Keratinocyte (primary cell): ENCODE measurements around the genes S100A10 and LCE3A.

DNA sequence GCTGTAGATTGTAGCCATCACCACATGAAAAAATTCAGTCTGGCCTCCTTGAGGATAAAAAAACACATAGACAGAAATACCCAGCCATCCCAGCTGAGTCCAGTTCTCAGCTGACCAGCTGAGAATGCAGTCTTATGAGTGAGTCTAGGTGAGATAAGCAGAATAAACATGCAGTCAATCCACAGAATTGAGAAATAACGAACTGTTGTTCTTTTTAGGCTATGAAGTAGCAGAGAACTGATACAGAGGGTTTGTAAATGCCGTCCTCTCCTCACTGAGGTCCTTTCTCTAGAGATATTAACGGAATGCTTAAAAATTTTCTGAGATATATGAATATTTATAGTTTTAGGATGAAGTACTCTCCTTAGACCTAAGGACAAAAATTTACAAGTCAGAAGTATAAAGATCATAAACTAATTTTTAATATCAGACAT lies 24.1 kb downstream of the ARNT start:
CAGE:
- cytosol, long polyA minus RNA, result no peak
- cytosol, long polyA plus RNA, result no peak
- long polyA plus RNA, result no peak
- nucleus, long polyA minus RNA, result no peak
- nucleus, long polyA plus RNA, result no peak

CAGE:
- cytosol, long polyA minus RNA, result no peak
- cytosol, long polyA plus RNA, result no peak
- long polyA plus RNA, result no peak
- nucleus, long polyA minus RNA, result no peak
- nucleus, long polyA plus RNA, result no peak
Measured at GRCh38 chr1:150972901-150973456, 1.7 kb downstream of the CERS2 start.

CAGE:
- cytosol, long polyA minus RNA, result no peak
- cytosol, long polyA plus RNA, result no peak
- long polyA plus RNA, result no peak
- nucleus, long polyA minus RNA, result no peak
- nucleus, long polyA plus RNA, result no peak
Measured at GRCh38 chr1:151142800-151143544, 3.5 kb downstream of the SEMA6C start.

GRCh38 chr1:151290575-151291109 lies 8.5 kb downstream of the ZNF687 start:
CAGE:
- cytosol, long polyA minus RNA, result no peak
- cytosol, long polyA plus RNA, result no peak
- long polyA plus RNA, result no peak
- nucleus, long polyA minus RNA, result no peak
- nucleus, long polyA plus RNA, result no peak

CAGE:
- cytosol, long polyA minus RNA, result no peak
- cytosol, long polyA plus RNA, result no peak
- long polyA plus RNA, result no peak
- nucleus, long polyA minus RNA, result no peak
- nucleus, long polyA plus RNA, result no peak
Measured at GRCh38 chr1:151291110-151292131, 9.3 kb downstream of the ZNF687 start.

CAGE:
- cytosol, long polyA minus RNA, result no peak
- cytosol, long polyA plus RNA, result no peak
- long polyA plus RNA, result no peak
- nucleus, long polyA minus RNA, result no peak
- nucleus, long polyA plus RNA, result no peak
Measured at GRCh38 chr1:151327933-151328434, 768 bp upstream of the PI4KB start.

GRCh38 chr1:151344231-151344637 lies 2.8 kb downstream of the RFX5 start:
CAGE:
- cytosol, long polyA minus RNA, result no peak
- cytosol, long polyA plus RNA, result no peak
- long polyA plus RNA, result no peak
- nucleus, long polyA minus RNA, result no peak
- nucleus, long polyA plus RNA, result no peak

DNA sequence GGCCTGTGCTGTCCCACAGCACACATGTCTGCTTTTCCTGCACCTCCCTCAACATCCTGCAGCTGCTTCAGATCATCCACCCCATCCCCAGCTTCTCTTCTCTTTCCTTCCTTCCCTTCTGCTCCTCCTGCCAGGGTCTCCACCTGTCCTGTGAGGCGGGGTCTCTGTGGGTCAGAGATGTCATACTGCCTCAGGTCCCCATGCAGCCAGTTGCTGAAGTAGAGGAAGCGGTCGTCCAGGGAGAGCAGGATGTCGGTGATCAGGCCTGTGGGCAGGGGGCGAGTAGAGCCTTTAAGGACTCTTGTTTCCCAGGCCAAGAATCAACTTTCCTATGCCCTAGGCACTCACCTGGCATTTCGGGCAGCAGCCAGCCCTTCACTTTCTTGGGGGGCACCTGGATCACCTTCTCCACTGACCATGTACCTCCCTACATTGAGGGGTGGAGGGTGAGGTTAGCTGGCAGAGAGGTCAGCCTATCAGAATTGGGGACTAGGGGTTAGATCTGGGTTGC lies 7.0 kb downstream of the SELENBP1 start:
CAGE:
- cytosol, long polyA minus RNA, result no peak
- cytosol, long polyA plus RNA, result no peak
- long polyA plus RNA, result no peak
- nucleus, long polyA minus RNA, result no peak
- nucleus, long polyA plus RNA, result no peak

DNA sequence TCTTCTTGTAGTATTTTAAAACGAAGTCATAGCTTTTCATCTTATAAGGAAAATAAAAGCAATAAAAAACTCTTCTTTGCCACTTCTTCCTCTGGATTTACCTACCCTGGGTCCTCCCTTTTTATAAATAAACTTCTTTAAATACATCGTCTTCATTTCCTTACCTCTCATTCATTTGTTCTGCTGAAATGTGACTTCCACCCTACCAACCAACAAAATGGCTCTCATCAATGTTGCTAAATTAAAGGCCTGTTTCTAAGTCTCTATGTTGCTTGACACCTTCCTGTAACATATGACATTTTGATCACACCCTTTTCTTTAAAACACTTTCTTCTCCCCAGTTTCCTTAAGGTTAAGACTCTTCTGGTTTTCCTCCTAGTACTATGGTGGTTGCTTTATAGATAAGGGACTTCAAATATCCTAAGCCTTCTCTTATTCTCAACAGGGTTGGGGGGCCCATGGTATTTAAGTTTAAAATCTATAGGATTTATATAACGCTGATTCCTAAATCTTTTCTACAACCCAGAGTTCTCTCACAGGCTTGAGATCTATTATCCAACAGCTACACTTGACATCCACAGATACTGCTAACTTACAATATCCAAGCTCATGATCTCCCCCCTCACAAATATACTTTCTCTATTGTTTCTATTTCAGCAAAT lies 10.9 kb downstream of the PSMB4 start:
CAGE:
- cytosol, long polyA minus RNA, result no peak
- cytosol, long polyA plus RNA, result no peak
- long polyA plus RNA, result no peak
- nucleus, long polyA minus RNA, result no peak
- nucleus, long polyA plus RNA, result start-site peak on the minus strand centred at position 617 of the sequence, 1,099 bp wide, 11 and 29 reads in 2 replicates

DNA sequence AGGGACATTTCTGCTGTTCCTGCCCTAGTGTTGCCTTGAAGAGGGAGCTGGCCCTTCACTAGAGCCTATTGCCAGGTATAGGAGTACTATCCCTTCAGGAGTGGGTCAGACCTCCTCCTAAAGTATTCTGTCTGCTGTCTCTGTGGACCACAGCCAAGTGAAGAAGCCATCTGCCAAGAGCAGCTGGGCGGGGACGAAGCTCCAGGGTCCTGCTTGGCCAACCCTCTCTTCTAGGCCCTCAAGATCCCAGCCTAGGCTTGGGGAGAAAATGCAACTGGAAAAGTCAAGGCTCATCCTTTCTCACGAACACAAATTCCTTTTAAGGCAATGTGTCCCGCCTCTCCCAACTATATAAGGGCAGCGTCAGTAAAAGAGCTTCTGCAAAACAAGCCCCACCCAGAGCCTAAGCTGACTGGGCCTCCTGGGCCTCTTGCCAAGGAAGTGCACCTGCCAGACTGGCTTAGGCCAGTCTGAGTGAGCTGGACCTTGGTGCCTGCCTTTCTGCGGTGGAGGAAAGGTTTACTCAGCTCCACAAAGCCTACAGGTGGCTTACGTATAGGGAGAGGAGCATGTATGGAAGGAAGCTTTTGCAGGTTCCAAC lies 631 bp upstream of the TUFT1 start:
CAGE:
- cytosol, long polyA minus RNA, result no peak
- cytosol, long polyA plus RNA, result no peak
- long polyA plus RNA, result no peak
- nucleus, long polyA minus RNA, result no peak
- nucleus, long polyA plus RNA, result no peak

DNA sequence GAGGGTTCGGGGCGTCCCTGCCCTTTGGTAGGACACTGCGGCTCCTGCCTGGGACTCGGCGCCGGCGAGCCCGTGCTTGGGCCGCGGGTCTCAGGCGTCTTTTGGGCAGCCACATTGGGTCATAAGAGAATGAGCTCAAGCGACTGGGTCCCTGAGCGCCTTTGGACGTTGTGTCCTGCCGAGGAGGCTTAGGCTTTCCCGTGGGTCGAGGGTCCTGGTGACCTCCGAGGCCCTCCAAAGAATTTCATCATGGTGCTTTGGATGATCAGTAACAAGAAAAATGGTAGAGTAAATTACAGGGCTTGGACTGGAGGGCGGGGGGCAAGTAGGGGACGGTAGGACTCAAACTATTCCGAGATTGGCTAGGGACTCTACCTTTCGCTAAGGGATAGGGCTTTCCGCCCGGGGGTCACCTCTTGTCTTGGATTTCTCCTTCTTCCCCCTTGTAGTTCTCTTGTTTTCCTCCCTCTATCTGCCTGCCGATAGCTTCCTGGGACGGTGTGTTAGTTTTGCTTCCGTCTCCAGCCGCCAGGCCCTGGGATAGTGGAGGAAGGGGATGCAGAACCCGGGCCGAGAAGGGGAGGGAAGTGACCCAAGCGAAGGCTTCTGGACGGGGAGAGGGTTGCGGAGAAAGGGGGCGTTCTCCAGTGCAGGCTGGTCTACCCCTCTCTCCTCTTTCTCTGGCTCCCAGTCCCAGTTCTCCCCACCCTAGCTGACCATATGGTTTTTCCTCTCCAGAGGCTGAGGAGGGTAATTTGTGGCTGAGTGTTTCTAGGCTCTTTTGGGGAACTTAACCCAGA lies 718 bp downstream of the TUFT1 start:
CAGE:
- cytosol, long polyA minus RNA, result no peak
- cytosol, long polyA plus RNA, result no peak
- long polyA plus RNA, result no peak
- nucleus, long polyA minus RNA, result no peak
- nucleus, long polyA plus RNA, result no peak

DNA sequence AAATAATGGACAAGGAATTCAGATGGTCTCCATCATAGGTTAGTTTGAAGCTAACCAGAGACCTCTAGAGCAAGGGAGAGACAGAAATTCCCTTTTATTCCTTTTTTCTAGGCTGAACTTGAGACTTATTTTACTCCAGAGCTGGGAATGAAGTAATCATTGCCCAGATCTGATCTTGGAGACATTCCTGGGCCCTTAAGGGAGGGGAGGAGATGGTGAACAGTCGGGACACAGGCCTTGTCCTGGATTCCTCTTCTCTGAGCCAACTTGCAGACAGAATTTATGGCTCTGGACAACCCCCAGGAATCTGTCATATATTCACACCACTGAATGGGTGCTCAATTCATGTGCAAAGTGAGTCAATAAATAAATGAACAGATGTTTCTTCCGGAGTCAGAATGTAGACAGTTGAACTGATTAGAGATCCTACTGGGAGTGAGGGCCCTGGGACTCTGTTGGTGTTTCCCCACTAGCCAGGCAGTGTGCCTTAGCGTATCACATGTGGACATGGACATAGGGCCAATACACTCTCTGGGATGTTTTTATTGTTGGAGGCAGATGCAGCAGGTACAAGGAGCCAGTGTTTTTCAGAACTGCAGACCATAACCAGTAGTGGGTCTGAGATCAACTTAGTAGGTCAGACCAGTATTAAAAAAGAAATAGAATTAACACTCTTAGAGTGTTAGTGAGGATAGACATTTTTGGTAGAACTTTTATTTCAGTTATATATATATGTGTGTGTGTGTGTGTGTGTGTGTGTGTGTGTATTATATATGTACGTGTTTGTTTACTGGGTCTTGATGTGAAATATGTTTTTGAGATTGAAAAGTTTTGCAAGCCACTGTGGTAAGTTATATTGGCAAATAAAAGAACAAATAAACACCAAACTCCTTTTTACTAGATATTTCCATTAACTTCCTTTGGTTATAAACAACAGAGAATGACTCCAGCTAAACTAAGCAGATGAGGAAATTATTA lies 2.8 kb downstream of the TUFT1 start:
CAGE:
- cytosol, long polyA minus RNA, result no peak
- cytosol, long polyA plus RNA, result no peak
- long polyA plus RNA, result no peak
- nucleus, long polyA minus RNA, result start-site peak on the minus strand centred at position 709 of the sequence, 18 bp wide, 6 reads
- nucleus, long polyA plus RNA, result no peak

DNA sequence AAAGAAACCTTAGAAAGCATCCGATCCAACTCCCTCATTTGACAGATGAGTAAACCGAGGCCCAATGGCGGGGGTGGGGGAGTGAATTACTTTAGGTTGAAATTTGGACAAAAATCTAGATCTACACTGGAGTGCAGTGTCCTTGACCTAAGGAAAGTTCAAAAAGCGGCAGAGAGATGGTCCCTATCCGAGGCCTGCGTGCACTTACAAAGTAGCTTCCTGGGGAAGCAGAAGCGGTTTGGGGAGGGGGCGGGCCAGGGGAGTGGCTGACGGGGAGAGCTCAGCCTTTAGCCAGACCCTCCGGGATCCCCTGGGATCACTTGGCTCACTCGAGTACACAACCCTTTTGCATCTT lies 18.3 kb upstream of the SNX27 start:
CAGE:
- cytosol, long polyA minus RNA, result no peak
- cytosol, long polyA plus RNA, result no peak
- long polyA plus RNA, result no peak
- nucleus, long polyA minus RNA, result no peak
- nucleus, long polyA plus RNA, result no peak

GRCh38 chr1:151620248-151620780 lies 8.5 kb downstream of the SNX27 start:
CAGE:
- cytosol, long polyA minus RNA, result no peak
- cytosol, long polyA plus RNA, result no peak
- long polyA plus RNA, result no peak
- nucleus, long polyA minus RNA, result no peak
- nucleus, long polyA plus RNA, result no peak

CAGE:
- cytosol, long polyA minus RNA, result no peak
- cytosol, long polyA plus RNA, result no peak
- long polyA plus RNA, result no peak
- nucleus, long polyA minus RNA, result no peak
- nucleus, long polyA plus RNA, result no peak
Measured at GRCh38 chr1:151762140-151762641, 1.1 kb downstream of the MRPL9 start.

CAGE:
- cytosol, long polyA minus RNA, result no peak
- cytosol, long polyA plus RNA, result no peak
- long polyA plus RNA, result no peak
- nucleus, long polyA minus RNA, result no peak
- nucleus, long polyA plus RNA, result no peak
Measured at GRCh38 chr1:151992931-151993583, 602 bp downstream of the S100A10 start.

DNA sequence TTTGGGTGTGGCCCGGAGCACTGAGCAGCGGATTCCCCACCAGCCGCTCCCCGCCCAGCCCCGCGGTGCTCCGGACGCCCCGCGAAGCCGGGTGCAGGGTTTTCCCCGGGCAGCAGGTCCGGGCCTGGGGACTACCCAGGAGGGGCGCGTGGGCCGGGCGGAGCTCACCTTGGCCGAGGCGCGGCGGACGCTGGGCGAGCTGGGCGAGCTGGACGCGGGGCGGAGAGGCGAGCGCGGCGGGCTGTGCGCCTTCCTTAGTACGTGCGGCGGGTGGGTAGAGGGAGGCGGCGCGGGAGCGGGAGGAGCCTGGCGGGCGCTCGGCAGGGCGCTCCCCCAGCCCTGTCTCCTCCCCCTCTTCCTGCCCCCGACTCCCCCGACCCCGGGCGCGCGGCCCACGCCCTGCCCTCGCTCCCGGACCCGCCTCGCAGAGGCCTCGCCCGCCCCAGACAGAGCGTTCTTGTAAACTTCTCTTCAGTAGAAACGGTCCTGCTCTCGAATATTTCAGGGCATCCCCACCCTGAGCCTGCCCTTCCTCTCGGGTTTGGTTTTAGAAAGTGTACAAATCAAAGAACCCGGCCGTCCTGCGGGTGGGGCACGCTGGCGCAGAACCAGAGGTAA lies at the start of gene S100A10:
S100A10 (minus strand) TSS at position 276 of the 618 bp plus-strand sequence.
CAGE:
- cytosol, long polyA minus RNA, result start-site peak on the minus strand centred at position 257 of the sequence, 59 bp wide, 2,334 reads
- cytosol, long polyA plus RNA, result start-site peak on the minus strand centred at position 281 of the sequence, 122 bp wide, 5,718 and 361 reads in 2 replicates
- long polyA plus RNA, result start-site peak on the minus strand centred at position 251 of the sequence, 102 bp wide, 2,851 and 2,663 reads in 2 replicates
- nucleus, long polyA minus RNA, result start-site peak on the minus strand centred at position 276 of the sequence, 66 bp wide, 1,117 reads
- nucleus, long polyA plus RNA, result no peak

CAGE:
- cytosol, long polyA minus RNA, result no peak
- cytosol, long polyA plus RNA, result no peak
- long polyA plus RNA, result no peak
- nucleus, long polyA minus RNA, result no peak
- nucleus, long polyA plus RNA, result no peak
Measured at GRCh38 chr1:152189750-152190189, 30.7 kb upstream of the RPTN start.

DNA sequence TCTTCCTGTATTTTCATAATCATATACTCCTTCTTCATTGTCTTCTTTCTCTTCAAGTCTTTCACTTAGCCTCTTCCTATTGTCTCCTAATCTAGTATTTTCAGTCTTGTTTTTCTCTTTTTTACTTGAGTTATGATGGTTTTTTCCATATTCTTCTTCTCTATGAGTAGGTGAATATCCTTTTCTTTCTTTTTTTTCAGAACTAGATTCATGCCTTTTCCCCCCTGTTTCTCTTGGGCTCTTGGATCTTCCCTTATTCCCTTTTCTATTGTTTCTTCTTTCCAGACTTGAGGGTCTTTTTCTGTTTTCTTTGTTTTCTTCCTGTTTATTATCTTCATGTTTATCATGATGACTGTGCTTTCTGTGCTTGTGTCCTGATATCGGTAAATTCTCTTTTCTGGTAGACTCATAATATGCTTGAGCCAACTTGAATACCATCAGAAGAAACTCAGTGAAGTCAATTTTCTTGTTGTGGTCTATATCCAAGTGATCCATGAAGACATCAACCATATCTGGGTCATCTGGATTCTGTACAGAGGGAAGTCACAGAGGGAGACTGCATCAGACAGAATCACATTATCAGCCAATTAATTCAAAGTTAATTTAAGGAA lies 10.7 kb downstream of the FLG start:
CAGE:
- cytosol, long polyA minus RNA, result start-site peak on the minus strand centred at position 134 of the sequence, 28 bp wide, 11 reads; start-site peak on the minus strand centred at position 355 of the sequence, 107 bp wide, 16 reads
- cytosol, long polyA plus RNA, result no peak
- long polyA plus RNA, result start-site peak on the minus strand centred at position 221 of the sequence, 11 bp wide, 54 and 83 reads in 2 replicates
- nucleus, long polyA minus RNA, result start-site peak on the minus strand centred at position 166 of the sequence, 617 bp wide, 842 reads
- nucleus, long polyA plus RNA, result no peak

GRCh38 chr1:152623038-152623326 lies at the start of gene LCE3A:
Gene LCE3A, minus strand, starts transcription at chr1:152623103.
CAGE:
- cytosol, long polyA minus RNA, result no peak
- cytosol, long polyA plus RNA, result no peak
- long polyA plus RNA, result no peak
- nucleus, long polyA minus RNA, result no peak
- nucleus, long polyA plus RNA, result no peak